SJSA1 (cell line): ENCODE results near the gene MAMDC2.

GRCh38 chr9:62863385-62863627 lies 1673.5 kb downstream of the SPATA31A7 start:
- RAMPAGE, long total RNA = no peak

DNA sequence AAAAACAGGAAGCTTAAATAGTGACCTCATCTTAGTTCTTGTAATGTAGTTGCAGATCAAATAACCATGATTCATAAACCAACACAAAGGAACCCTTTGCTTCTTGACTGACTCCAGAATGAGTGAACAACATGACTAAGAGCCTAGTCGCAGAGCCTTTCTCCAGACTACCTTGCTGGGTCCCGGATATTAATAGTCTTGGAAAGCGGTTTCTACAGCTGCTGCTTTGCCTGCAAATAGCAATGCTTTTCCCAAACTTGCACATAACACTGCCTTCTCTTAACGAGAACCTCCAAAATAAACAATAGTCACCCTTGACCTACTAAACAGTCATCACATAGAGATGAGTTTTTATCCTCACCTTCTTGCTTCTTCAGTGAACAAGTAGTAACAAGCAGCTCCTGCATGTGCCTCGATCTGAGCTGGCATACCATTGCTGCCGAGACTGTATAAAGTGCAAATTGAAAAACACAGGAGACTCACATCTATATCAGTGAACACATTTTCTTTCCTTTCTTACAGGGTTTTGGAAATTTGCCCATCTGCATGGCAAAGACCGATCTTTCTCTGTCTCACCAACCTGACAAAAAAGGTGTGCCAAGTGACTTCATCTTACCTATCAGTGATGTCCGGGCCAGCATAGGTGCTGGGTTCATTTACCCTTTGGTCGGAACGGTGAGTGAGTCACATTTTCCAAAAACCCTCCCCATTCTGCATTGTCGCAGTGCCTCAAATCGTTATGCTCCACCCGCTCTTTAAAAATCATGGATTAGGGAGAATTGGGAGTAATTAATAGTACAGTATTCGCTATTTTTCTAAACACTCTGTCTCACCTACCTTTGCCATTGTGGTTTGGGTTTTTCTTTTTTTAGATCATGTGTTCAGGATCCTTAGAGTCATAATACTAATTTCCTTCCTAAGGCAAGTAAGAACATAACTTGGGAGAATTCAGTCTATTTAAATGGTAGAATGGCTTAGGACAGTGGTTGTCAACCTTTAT lies 1946.6 kb downstream of the FOXD4L5 start:
- RAMPAGE, long total RNA = no peak

GRCh38 chr9:63346306-63347041 lies 1938.5 kb downstream of the FOXD4L5 start:
- RAMPAGE, long total RNA = no peak

- RAMPAGE, long total RNA = no peak
These were observed 150.6 kb upstream of the ANKRD20A1 start for GRCh38 chr9:67708129-67708546.

DNA sequence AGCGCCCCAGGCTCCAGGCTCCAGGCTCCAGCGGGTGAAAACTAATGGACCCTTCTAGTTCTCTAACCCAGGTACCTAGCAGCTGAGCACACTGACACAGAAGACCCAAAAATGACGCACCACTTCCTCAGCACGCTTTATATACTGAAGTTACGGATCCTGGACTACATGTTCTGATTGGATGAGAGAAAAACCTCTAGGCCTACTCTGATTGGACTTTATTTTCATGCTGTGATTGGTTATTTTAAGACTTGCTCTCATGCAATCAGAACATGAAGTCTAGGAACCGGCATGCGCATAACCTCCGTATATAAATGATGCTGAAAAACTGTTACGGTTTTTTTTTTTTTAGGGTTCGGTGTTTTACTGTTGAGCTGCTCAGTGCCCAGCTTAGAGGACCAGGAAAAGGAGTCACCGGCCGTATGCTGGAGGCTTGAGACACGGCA lies 26.2 kb upstream of the ANKRD20A1 start:
- RAMPAGE, long total RNA = no peak

- RAMPAGE, long total RNA = no peak
These were observed 824 bp upstream of the PGM5 start for GRCh38 chr9:68355635-68355939.

DNA sequence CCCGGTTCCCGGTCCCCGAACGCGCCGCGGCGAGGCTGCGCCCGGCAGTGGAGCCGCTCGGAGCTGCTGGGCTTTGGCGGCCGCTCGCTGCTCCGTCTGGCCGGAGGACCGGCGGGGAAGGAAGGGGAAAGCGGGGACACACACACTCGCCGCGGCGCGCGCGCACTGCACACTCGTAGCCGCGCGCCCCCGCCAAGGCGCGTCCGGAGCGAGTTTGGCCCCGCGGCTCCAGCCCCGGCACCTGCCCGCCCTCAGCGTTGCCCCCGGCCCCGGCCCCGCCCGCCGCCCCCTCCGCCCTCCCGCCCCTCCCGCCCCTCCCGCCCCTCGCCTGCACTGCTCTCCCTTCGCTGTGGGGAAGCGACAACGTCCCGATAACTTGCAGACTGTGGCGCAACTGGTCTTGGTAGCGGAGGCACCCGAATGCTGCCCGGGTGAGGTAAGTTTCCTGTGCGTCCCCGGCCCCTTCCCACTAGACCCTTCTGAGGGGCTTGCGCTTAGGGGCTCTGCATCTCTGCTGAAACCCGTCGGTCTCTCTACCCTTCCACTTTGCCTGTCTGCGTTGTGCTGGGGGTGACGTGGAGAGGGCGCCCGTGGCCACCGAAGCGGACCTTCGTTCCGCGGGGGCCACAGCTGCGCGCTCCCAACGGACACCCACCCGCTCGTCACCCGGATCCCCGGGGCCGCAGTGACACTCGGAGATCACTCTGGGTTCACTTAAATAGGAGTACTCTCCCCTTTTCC lies 457 bp downstream of the PIP5K1B start:
- RAMPAGE, long total RNA = no peak

DNA sequence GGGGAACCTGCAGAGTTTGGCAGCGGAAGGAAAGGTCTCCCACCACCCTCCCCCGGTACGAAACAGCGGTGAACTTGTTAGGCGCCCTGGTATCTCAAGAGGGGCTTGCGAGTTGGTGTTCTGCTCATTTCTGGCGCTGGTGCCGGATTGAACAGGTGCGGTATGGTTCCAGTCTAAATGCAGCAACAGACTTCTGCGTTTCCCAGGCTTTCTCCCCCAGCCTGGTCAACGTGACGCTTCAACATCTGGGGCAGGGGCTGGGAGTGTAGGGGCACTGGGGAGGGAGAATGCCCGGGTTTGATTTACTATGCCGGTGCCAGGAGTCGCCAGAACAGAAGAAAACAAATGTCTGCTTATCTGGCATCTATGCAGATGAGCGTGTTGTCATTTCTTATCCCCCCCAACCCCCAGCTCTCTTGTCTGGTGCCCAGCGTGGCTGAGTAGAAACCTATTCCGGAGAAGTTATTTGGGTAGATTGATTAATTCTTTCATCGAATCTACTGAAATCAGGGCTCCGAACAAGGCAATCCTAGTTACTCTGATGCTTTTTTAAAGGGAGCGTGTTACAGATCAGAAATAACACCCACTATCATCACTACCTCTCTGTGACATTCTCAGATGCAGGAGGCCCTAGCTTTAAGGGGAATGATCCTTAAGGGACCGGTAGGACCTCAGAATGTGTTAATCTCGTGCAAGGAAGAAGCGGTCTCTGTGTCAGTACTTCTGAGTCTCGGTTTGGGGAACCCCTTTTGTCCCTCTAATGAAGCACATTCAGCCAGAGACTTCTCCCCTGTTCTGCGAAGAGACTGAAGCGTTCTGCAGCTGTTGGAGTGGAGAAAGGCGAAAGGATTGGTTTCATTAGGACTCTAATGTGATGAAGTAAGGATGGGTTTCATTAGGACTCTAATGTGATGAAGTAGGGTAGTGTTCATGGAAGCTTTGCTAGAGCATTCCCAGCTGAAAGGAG lies 1.3 kb downstream of the PIP5K1B start:
- RAMPAGE, long total RNA = no peak

DNA sequence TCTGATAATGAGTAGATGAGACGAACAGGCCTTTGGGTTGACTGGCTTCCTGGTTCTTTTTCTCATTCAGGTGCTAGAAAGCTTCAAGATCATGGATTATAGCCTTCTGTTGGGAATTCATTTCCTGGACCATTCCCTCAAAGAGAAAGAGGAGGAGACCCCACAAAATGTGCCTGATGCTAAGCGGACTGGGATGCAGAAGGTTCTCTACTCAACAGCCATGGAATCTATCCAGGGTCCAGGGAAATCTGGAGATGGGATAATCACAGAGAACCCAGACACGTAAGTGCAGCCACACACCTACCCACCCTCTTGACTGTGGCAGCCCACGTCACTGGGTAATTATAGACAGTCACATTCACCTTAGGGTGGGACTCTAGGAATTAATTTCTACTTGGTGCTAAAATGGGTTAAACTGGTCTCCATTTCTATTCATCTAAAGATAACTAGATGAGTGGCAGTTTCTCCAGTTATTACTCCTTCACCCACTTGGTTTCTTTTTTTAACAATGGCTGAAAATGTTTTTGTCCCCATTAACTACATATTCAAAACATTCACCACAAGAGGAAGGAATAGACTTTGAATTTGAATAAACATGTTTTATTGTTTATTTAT lies 96.3 kb downstream of the PRKACG start:
- RAMPAGE, long total RNA = no peak

DNA sequence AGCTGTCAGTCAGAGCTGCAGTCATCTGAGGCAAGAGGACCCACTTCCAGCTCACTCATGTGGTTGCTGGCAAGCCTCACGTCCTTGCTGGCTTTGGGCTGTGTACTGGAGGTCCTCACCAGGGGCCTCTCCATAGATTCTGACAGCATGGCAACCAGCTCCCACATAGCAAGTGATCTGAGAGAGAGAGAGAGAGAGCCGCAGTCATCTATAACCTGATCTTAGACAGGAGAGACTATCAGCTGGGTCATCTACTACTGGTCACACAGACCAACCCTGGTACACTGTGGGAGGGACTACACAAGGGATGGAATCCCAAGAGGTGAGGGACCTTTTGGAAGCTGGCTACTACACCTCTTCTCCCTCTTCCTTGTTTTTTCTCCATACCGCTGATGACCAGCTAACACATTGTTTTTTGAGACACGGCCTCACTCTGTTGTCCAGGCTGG lies 10.7 kb upstream of the PRKACG start:
- RAMPAGE, long total RNA = no peak

DNA sequence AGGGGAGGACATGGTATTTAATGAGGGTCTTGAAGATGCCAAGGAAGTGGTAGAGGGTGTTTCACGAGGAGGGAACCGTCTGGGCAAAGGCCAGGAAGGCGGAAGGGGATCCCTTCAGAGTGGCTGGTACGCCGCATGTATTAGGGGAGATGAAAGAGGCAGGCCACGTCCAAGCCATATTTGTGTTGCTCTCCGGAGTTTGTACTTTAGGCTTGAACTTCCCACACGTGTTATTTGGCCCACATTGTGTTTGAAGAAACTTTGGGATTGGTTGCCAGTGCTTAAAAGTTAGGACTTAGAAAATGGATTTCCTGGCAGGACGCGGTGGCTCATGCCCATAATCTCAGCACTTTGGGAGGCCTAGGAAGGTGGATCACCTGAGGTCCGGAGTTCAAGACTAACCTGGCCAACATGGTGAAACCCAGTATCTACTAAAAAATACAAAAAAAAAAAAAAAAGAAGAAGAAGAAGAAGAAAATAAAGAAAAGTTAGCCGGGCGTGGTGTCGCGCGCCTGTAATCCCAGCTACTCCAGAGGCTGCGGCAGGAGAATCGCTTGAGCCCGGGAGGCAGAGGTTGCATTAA lies 1.4 kb downstream of the FXN start:
- RAMPAGE, long total RNA = no peak

GRCh38 chr9:69120924-69121620 lies 53.0 kb upstream of the TJP2 start:
- RAMPAGE, long total RNA = no peak

- RAMPAGE, long total RNA = no peak
These were observed 3.2 kb upstream of the TJP2 start for GRCh38 chr9:69170636-69171547.

DNA sequence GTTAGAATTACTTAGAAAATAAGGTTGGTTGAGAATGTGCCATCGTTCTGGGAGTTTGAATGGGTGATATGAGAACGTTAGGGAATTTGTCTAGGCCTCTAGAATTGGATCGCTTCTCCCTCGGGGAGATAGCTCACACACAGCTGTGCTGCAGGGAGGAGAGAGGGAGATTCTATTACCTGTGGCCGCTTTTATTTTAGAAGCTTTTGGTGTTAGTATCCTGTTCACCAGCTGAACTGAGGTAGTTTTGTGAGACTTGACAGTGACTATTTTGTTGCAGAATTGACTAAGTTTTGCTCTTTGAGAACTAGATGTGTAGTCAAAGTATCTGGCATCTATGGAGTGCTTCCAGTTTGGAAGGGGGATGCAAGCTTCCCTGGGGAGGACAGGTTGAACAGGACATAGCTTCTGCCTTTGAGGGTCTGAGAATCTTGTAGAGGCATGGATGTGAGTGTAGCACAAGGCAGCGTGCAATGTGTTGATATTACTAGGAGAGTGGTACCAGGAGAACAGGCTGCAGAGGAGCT lies 73.2 kb downstream of the TJP2 start:
- RAMPAGE, long total RNA = no peak

GRCh38 chr9:69249179-69249577 lies 75.1 kb downstream of the TJP2 start:
- RAMPAGE, long total RNA = no peak

DNA sequence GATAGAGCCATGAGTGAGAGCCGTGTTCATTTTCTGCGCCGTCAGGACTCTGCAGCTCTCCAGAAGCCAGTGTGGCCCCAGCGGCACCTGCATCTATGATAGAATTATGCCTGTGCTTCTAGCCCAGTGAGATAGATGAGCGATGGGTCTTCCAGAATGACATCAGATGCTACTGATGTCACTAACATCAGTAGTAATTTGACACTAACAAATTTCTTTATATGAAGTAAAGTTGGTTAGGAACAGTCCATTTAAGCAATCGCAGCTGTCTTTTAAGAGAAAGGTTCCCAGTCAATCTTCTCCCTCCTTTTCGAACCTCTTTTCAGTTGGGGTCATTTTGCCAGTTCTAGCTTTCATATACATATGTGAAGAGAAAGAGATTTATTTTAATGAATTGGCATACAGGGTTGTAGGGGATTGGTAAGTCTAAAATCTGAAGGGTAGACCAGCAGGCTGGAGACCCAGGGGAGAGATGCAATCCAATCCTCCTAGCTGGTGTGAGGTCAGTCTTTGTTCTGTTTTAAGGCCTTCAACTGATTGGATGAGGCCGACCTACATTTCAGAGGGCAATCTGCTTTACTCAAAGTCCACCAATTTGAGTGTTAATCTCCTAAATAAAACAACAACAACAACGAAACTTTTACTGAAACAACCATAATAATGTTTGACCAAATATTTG lies 68.0 kb upstream of the ENTREP1 start:
- RAMPAGE, long total RNA = no peak

GRCh38 chr9:69465317-69466100 lies 140.5 kb downstream of the ENTREP1 start:
- RAMPAGE, long total RNA = no peak

GRCh38 chr9:69632554-69633136 lies 39.5 kb downstream of the APBA1 start:
- RAMPAGE, long total RNA = no peak

DNA sequence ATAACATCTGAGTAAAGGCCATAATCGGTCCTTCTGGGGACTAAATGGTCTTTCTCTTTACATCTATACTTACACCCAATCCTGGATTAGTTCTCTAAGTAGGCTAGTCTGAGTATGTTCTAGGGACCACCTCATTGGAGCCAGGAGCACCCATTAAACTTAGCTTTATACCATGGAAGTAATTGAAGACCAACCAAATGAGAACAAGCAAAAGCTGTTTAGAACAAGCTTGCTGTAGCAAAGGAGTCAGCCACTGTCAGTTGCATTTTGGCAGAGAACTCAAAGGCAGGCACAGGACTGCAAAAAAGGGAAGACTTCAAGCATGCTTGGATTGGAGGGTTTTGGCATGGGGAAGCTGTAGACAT lies 14.9 kb upstream of the CFAP95 start:
- RAMPAGE, long total RNA = no peak

GRCh38 chr9:70043312-70044288 lies at the start of gene MAMDC2:
Gene MAMDC2, plus strand, starts transcription at chr9:70043848.
- RAMPAGE, long total RNA = no peak